Rectum (tissue), 1 donor: ENCODE results near the gene HMX2.

GRCh38 chr10:123147752-123148917, at the start of gene HMX2:
Gene HMX2 (plus strand): TSS chr10:123148136.
- PRO-cap, result no peak

- PRO-cap, result no peak
Measured at GRCh38 chr10:123203612-123204526, 49.7 kb downstream of the BUB3 start.

DNA sequence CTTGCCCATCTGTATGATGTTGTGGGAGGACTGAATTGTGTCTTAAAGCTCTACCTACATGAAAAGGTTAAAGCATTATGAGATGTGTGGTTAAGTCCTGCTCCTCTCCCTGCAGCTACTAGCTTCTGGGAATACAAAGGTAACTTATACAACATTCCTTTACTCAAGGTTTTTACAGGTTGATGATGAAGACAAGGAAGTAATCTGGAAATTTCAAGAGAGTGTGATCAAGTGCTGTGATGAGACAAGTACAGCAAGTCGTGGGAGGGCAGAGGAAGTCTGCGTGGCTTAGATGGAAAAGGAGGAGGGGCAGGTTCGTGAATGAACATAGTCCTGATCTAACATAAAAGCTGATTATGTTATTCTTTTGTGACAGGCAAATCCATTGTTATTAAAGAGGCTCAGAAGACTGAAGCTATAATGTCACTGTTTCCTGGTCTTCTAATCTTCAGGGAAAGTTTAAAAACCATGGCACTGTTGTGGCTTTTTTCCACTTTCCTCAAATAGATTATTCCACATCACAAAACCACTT, 84.2 kb downstream of the CPXM2 start:
- PRO-cap, result no peak

GRCh38 chr10:124008685-124009201, 84.7 kb downstream of the CHST15 start:
- PRO-cap, result no peak

- PRO-cap, result no peak
Measured at GRCh38 chr10:124040287-124040854, 53.0 kb downstream of the CHST15 start.

- PRO-cap, result no peak
Measured at GRCh38 chr10:124054013-124054520, 39.3 kb downstream of the CHST15 start.

GRCh38 chr10:124092160-124093149, 943 bp downstream of the CHST15 start:
- PRO-cap, result bidirectional peak, plus-strand start at chr10:124092511, minus-strand start at chr10:124092414; bidirectional peak, plus-strand start at chr10:124092644, minus-strand start at chr10:124092692; bidirectional peak, plus-strand start at chr10:124092803, minus-strand start at chr10:124092723; bidirectional peak, plus-strand start at chr10:124093232, minus-strand start at chr10:124093040

DNA sequence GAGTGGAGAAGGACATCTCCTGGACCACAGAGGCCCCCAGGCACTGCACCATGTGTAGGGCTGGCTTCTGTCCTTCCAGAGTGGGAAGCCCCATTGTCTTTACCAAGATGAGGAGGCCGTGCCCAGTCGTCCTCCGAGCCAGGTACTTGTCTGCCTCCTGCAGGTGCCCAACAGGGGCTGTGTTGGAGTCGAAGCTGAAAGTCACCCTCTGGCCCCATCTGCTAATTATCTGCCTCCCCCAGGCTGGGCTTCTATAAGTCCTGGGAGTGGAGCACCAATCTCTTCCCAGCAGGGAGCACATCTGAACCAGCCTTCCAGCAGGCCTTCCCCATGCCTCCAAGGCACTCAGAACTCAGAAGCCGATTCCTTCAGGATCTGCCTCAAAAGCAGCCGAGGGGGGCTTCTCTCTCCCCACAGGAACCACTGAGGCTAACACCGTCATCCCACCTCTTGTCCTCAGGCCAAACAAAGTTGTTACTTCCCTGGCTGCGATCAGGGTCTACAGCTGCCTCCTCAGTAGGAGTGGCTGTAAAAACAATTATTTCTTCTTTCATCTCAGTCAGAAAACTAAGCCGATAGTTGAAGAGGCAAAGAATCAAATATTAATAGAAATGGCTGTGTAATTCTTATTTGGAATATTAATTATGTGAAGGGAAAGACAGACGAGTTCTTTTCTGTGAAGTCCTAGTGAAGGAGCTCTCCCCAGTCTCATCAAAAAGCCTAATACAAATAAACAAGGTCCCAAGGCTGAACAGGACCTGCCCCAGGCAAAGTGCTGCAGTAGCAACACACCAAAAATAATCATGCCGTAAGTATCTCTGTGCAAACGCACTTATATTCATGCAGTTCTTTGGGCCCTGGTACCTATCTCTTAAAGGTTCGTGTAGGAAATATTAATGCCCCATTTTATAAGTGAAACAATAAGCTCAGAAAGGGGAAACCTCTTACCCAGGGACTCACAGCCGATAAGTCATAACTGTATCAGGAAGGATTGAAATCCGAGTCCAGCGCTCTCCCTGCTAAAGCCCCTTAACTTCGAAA, 11.9 kb upstream of the CHST15 start:
- PRO-cap, result unidirectional peak, minus-strand start at position 718 of the sequence

- PRO-cap, result bidirectional peak, plus-strand start at chr10:124153311, minus-strand start at chr10:124153005
Measured at GRCh38 chr10:124152526-124153793, 59.6 kb upstream of the CHST15 start.

DNA sequence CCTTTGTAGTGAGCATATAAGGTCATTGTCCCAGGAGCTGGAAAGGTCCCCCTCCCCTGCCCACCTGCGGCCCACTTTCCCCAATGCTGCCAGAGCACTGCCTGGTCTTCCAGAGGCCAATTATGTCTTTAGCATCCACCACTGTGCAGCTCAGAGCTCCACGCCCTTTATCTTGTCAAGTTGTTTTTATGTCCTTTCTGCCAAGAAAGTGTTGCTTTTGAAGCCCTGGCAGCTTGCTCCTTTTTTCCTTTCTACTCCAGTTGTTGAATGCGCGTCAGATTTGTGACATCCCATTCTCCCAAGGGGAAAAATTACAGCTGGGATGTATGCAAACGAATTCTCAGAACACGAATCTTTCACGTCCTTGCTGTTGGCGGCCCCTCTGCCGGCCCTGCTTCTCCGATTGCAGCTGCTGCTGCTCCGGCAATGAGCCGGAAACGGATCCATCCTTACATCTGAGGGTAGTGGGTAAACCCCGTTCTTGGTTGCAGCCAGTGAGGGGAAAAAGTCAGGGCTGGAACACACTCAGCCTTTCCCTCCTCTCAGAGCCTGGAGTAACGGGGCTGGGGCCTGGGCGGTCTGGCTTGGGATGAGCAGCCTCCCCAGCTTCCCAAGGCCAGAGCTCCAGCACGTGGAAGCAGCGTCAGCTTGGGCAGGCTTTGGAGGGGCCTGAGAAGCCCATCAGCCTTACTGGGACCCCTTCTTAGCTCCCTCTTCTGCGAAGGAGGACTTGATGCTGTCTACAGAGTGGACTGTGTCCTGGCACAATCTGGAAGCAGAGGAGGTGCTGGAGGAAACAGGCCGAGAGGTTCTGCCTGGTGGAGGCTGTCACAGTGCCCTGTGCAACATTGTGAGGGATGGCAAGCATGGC, 78.9 kb upstream of the CHST15 start:
- PRO-cap, result no peak

DNA sequence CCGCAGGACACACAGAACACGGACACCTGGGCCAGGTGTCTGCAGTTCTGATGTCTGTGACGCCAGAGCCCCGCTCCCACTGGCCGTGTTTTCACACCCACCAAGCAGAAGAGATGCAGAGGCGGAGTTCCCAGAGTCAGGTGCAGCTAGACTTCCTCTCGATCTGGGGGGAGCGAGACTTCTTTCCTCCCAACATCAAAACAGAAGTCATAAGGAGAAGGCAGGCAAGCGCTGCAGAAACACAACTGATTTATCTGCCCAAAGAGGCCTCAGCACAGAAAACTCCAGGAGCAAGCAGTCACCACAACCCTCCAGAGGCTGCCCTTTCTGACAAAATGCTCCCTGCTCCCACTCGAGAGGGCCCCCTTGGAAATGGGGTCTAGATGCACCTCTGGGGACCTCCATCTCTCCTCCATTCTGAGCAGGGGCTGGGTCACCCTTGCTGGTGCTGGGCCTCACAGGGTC, 107.4 kb downstream of the FAM53B start:
- PRO-cap, result unidirectional peak, plus-strand start at position 210 of the sequence

DNA sequence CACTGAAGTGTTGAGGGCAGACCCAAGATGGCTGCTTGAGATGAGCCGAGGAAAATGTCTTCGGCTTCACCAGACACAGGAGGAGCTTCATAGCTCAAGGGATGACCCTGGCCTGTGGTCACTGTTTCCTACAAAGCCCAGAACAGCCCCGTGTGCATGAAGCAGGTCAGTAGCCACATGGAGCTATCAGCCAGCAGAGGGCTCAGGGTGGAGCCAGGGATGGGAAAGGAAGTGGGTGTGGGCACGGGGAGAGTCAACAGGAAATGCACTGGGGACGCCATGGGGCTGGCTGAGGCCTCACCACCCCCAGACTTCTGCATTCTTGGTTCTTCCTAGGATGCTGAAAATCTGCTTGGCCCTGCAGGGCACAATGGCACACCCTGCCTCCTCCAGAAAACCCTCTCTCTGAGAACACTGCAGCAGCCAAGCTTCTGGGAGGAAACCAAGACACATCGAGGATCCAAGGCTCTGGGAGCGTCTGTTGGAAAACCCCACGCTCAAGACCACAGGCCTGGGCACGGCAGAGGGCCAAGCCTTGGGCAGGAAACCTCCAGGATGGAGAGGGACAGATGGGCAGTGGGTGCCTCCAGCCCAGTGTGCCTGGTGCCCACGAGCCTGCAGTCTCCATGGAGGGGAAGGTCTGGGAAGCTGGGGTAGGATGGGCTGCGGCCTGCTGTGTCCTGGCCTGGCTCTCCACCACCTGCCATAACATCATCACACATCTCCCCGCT, 96.3 kb downstream of the FAM53B start:
- PRO-cap, result no peak

- PRO-cap, result unidirectional peak, plus-strand start at chr10:124685468
Measured at GRCh38 chr10:124685186-124685805, 58.9 kb downstream of the FAM53B start.

GRCh38 chr10:124701815-124702858, 42.0 kb downstream of the FAM53B start:
- PRO-cap, result no peak

DNA sequence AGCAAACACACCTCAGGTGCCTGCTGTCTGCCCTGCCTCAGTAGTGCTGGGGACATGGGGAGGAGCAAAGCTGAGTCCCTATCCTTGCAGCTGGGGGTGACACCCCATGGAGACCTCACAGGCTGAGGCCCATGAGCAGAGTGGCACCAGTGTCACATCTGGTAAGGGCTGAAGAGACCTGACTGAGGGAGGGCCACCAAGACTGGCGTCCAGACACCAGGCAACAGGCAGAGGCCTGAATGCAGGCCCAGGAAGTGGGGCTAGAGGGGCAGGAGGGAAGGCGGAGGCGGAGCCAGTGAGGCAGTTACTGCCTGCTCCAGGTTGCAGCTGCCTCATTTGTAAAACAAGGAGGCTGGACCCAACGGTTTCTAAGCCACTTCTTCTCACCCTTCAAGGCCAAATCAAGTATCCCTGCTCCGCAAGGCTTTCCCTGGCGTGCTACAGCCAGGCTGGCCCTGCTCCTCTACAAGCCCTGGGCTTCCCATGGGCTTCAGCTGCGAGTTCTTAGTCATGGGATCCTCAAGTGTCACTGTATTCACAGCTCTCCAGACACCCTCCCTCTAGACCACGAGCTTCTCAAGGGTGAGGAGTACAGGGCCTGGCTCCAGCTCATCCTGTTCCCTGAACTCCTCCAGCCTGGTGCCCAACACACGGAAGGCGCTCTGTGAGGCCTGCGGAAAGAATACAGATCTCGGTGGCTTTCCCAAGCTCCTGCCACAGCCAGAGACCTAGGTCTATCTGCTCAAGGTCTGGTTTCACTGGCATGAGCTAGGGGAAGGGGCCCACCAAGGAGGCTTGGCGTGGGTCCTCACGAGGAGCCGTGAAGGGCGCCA, 38.9 kb downstream of the FAM53B start:
- PRO-cap, result no peak

DNA sequence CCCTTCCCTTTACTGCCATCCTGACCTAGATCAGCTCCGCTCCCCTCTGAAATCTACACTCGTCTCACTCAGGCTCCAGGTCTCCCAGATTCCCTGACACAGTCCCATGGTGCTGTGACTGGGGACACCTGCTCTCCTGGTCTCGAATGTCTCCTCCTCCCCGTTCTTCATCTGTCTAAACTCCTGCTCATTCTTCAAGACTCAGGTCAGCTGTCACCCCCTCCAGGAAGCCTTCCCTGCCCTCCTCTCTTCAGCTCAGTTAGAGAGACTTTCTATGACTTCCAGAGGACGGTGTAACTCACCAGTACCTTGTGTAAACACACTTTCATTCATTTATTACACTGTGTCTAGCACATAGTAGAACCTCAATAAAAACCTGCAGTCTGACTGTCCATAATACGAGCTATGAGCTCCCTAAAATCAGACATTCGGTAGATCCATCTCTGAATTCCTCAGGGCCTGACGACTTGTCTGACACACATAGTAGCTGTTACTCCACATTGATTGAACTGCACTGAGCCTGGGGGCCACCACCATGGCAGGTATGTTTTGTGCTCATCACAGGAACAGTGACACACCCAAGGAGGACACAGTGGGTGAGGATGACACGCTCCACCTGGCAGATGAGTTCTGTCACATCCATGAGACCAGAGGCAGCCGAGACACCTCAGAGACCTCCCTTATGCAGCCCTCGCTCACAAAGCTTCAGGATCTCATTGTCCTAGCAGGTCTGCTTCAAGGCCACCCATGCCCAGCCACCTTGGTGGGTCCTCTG, 10.2 kb downstream of the FAM53B start:
- PRO-cap, result no peak

DNA sequence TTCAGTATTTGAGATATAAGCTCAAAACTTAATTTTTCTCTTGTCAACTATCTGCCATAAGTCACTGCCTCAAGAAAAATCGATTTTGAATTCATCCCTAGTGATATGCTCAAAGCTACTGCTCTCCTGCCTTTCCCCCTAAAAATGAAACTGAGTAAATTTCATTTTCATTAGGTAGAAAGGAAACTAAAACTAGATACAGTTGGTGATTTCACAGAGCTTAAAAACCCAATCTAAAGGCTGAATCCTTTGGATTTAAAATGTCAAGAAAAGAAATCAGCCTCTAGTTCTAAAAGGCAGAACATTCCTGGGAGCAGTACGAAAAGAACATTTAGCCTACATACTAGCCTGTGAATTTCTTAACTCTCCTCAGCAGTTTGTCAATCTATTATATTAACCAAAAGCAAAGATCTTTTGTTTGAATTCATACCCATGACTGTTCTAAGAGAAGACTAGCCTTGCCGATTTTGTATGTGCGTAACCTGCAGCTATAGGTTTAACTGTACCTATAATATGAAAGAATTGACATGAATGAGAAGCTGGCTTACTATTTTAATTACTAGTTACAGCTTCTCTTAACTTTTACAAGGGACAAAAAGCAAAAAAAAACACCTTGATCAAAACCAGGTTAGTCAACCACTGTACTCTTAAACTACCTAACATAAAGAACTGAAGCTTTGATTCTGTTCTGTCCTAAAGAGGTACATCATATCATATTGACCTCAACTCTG, 5.0 kb upstream of the FAM53B start:
- PRO-cap, result no peak

DNA sequence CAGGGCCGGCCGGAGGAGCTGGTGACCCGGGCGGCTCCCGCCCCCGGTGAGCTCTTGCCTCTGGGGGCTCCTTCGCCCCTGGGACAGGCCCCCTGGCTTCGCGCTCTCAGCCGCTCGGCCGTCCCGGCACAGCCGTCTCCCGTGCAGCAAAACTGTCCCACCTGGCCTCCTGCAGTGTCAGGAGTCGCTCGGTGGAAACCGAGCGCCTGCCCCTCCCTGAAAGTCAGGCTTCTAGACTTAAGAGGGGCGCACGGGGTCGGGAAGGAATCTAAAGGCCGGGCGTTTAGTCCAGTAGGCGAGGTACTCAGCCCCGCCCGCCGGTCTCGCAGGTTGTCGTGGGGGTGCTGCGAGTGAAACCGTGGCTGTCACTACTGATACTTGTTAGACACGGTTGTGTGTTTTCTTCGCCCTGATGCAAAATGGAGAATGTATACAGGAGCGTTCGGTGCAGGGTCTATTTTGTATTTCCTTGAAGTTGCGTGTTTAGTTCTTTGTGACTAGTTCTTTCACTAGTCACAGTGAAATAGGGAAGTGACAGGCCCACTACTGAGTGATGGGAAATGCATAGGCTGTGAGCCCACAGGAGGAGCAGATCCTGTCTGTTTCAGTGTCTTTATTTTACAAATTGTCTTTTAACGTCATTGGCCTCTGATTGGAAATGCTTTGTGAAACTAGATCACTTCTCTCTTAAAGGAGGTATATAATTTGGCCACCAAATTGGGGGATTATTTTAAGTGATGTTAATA, 561 bp downstream of the ABRAXAS2 start:
- PRO-cap, result no peak

DNA sequence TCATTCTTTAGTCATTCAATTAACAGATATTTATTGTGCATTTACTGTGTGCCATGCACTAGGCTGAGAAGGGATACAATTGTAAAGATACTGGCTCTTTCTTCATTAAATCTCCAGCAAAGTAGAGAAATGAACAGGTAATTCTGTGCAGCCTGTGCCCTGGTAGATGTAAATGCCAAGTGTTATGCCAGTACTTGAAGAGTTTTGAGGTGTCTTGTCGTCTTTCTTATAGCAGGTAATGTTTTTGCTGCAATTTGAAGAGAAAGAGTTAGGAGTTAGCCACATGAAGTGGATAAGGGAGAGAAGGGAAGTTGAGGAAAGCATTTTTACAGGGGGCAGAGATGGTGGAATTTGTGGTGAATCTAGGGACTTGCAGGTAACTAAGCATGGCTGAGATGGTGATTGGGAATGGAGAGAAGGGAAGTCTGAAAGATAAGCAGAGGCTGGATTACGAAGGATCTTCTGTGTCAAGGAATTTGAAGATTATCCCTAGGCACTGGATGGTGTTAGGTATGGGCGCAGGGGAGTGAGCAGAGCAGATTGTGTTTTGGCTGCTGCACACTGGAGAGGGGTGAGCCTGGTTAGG, 25.2 kb downstream of the ZRANB1 start:
- PRO-cap, result no peak

DNA sequence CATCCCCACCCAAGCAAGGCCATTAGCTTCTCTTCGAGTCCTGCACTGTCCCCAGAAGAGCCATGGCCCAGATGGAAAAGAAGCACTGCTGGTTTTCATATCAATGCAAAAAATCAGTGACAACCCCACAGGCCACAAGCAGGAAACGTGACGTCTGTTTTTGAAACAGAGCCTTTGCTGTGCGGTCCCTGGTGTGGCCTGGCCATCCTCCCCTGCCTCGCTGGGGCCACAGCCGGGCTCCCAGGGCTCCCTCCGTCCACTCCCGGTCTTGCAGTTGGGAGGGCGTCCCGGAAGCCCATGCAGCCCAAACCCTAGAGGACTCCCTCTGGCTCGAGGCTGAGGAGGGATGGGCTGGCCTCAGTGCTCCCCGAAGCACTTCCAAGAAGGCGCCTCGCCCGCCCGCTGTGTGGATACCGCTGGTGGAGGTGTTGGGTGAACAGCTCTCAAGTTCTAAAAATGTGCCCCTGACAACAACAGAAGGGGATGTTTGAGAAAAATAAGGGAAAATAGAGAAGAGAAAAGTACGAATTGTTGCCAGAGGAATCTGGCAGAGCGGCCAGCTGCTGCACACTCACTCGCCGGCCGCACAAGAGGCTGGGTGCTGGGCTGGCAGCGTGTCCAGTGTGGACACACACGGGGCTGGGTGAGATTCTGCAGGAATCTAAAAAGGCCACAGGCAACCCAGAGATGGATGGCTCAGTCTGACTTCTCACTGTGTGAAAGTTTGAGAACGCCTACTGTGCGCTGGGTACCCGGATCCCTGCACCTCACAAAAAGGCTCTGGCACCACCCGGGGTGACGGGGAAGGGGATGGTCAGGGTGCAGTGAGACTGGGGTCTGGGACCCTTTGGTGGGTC, 12.4 kb downstream of the CTBP2 start:
- PRO-cap, result no peak